Metastatic Breast Carcinoma in the Ovary (tissue), 3 donors: ENCODE data around the gene ZNF692.

DNA sequence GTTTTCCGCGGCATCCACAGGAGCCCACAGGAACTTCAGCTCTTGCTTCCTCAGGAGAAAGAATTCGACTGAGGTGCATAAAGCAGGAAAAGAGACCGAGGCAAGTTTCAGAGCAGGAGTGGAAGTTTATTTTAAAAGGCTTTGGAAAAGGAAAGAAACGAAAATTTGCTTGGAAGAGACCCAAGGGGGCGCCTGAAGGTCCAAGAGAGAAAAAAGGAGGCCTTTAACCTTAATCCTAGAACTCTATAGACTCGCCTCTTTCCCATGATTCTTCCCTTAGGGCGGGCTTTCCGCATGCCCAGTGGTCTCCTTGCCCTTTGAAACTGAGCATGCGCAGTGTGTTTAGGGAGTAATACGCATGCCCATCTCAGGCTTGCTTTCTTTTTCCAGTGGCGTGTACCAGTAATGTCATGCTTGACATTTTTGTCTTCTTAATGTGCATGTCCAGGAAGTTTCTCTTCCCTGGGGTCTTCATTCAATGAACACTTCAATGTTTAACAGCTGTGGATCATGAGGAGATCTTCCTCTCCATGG lies 24.6 kb downstream of the LYPD8 start:
- PRO-cap, 3 experiments = peak in 3 of 3 experiments; most common plus-strand start position 381 of the sequence (in 2); most common minus-strand start position 245 of the sequence (in 2)

- PRO-cap, 3 experiments = no peak in any of the 3 experiments
Measured at GRCh38 chr1:248757656-248758230, 2.2 kb upstream of the LYPD8 start.

GRCh38 chr1:248792395-248792916 lies 33.3 kb downstream of the SH3BP5L start:
- PRO-cap, 3 experiments = no peak in any of the 3 experiments

DNA sequence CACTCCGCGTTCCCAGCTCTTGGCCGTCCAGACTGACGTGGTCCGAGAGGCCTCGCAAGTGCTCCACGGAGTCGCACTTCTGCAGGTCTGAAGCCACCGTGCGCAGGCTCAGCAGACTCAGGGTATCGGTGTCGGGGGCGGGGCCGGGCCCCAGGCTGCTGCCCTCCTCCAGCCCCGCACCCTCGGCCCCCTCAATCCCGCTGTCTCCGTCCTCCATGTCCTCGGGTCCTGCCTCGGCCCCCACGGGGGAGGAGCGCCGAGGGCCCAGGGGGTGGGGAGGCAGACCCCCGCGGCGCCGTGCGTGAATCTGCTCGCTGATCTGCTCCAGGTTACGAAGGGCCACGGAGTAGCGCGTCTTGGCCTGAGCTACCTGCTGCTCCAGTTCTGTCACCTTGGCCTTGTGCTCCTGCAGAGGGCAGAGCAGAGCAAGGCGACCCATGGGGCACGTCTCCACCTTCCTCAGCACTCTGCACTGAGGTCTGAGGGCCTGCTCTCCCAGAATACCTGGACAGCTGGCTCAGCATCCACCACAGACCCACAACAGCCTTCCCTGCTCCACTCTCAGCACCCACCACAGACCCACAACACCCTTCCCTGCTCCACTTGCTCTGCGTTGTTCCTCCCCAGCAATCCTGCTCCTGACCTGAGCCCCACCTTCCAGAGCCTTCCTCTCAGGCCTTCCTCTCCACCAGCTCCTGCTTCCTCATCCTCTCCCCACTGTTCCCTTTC lies 13.6 kb downstream of the SH3BP5L start:
- PRO-cap, 3 experiments = no peak in any of the 3 experiments

- PRO-cap, 3 experiments = no peak in any of the 3 experiments
Measured at GRCh38 chr1:248825418-248825803, 304 bp downstream of the SH3BP5L start.

DNA sequence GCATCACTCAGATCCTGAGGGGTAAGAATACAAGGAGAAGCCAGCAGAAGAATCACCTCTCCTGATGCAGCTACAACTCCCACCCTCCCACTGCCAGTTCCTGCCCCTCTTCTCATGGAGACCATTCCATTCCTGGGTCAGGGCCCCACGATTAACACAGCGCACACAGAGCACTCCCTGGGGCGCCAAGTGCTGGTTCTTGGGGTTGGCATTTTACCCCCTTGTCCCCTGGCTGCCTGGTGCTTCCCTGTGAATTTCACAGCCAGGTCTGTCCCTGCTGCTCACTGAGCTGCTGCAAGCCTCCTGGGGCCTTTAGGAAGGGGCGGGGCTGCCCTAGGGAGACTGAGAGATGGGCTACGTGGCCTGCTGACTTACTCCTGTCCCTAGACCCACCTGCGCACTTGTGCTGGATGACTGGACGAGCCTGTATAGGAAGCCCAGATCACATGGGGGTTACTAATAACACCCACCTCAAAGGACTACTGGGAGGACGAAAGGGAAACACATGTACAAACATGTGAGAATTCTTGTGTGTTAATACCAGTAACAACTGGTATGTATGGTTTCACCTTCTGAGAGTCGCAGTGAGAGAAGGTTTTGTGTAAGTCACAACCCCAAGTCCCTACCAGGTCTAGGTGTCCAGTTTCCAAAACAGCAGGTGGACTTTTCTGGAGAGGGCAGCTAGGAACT lies 4.9 kb downstream of the ZNF672 start:
- PRO-cap, 3 experiments = no peak in any of the 3 experiments

GRCh38 chr1:248857121-248857796 lies 1.6 kb downstream of the ZNF692 start:
- PRO-cap, 3 experiments = no peak in any of the 3 experiments

- PRO-cap, 3 experiments = peak in 3 of 3 experiments; most common plus-strand start chr1:248859158 (in 2); most common minus-strand start chr1:248859085 (in 3)
Measured at GRCh38 chr1:248858439-248859439, at the start of gene ZNF692. Gene ZNF692 (minus strand): TSS chr1:248859085.

DNA sequence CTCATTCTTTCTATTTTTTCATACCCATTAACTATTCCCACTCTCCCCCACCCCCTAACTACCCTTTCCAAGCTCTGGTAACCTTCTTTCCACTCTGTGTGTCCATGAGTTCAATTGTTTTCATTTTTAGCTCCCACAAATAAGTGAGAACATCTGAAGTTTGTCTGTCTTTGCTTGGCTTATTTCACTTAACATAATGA lies 13.0 kb downstream of the PGBD2 start:
- PRO-cap, 3 experiments = no peak in any of the 3 experiments